ENCODE data around the genes KRT25, KRTAP3-1, KRTAP4-3, KRTAP4-2 and KRT13.

GRCh38 chr17:40141155-40141329, 705 bp downstream of the CASC3 start:
- RRBS: no CpG with 5 or more reads among the region's 1 CpG

DNA sequence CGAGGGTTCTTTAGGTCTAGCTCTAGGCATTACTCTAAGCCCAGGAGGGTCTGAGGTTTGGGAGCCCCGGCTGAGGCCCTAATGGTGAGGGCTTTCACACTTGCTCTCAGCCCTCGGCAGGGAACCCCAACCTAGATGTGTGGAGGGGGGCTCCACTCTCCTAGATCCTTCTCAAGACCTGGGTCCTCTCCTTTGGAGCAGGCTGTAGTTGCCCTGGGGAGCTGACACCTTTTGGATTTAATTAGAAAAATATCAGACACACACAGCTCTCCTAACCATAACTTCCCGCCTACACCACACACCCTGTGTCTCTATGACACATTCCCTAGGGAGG, 2.4 kb downstream of the RAPGEFL1 start:
- RRBS: no CpG with 5 or more reads among the region's 4 CpGs

DNA sequence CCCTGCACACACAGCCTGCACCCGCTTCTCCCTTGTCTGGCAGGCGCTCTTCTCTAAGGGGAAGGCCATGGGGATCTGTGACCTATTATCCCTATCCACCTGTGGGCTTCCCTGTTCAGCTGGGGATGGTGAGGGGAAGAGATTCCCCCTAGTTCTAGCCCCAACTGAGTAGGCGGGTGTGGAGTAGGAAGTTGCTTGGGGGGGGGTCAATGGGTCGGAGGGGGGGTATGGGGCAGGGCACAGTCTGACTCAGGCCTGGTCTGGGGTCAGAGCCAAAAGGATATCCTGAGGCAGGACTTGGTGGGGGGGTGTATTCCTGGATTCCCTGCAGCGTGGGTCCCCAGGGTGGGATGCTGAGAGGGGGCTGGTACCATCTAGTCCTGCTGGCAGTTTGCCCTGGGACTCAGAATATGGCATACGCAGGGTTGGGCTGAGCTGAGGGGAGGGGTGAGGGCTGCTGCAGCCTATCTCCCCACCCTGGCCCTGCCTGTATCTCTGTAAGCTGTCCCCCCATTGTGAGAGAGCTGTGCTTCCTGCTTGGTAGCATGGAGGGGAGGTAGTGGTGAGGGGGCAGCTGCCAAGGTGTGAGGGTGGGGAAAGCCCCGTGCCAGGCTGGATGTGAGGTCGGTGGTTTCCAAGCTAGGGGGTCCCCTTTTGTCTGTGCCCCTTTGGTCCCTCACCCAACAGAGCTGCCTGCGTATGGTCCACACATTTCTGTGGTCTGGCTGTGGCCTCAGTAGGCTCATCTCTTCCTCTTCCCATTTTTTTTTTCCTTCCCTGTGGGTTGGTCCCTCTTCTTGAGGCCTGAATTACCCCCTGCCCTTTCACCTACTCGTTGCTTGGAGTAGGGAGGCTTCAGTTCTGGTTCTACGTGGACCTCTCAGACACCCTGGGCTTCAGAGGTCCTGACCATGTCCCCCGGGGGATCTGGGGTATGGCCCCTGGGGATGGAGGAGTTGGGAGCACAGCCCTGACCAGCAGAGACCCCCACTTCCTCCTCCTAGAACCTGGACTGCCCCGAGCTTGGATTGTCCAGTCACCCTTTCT, 14.9 kb downstream of the RARA start:
- RRBS: no CpG with 5 or more reads among the region's 13 CpGs

DNA sequence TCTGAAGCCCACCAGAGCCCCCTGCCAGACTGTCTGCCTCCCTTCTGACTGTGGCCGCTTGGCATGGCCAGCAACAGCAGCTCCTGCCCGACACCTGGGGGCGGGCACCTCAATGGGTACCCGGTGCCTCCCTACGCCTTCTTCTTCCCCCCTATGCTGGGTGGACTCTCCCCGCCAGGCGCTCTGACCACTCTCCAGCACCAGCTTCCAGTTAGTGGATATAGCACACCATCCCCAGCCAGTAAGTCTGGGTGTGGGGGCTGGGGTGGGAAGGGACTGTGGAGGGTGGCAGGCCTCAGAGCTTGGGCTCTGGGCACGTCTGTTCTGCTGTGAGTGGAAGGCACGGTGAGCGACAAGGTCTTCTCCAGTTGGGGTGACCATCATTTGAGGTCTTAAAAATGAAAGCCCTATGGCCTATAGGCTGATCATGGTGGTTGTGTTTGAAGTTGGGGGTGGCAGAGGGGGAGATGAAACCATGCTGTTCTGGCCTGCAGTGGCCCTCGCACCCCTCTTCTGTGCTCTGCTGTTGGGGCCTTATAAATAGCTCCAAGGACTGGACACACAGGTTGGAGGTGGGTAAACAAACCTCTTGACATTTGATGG, 22.3 kb downstream of the RARA start:
- RRBS: no CpG with 5 or more reads among the region's 11 CpGs

GRCh38 chr17:40338991-40340119, 25.2 kb downstream of the GJD3 start:
- RRBS: no CpG with 5 or more reads among the region's 18 CpGs

- RRBS: no CpG with 5 or more reads among the region's 2 CpGs
Measured at GRCh38 chr17:40346885-40347276, 17.7 kb downstream of the GJD3 start.

DNA sequence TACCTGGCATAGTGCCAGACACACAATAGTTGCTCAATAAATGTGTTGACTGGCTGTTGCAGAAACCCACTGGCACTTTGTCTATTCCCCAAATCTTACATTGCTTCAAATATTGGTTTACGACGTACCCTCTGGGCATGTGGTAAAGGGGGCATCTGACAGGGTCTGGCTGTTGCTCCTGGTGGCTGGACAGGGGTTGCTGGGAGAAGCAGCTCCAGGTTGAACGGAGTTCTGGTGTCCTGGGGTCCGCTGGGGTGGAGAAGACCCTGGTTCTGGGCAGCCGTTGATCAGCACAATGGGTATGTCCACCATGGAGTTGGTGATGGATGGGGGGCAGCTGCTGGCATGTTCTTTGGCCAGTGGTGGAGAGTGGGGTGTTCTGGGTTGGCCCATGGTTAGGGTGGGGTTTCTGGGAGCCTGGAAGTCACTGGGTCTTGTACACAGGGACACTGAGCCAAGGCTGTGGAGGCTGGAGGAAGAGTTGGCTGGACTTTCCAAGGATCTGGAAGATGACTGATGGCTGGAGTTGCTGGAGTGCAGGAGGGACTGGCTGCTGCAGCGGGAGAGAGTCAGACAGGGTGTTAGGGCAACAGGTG, 14.4 kb downstream of the TNS4 start:
- RRBS: no CpG with 5 or more reads among the region's 6 CpGs

DNA sequence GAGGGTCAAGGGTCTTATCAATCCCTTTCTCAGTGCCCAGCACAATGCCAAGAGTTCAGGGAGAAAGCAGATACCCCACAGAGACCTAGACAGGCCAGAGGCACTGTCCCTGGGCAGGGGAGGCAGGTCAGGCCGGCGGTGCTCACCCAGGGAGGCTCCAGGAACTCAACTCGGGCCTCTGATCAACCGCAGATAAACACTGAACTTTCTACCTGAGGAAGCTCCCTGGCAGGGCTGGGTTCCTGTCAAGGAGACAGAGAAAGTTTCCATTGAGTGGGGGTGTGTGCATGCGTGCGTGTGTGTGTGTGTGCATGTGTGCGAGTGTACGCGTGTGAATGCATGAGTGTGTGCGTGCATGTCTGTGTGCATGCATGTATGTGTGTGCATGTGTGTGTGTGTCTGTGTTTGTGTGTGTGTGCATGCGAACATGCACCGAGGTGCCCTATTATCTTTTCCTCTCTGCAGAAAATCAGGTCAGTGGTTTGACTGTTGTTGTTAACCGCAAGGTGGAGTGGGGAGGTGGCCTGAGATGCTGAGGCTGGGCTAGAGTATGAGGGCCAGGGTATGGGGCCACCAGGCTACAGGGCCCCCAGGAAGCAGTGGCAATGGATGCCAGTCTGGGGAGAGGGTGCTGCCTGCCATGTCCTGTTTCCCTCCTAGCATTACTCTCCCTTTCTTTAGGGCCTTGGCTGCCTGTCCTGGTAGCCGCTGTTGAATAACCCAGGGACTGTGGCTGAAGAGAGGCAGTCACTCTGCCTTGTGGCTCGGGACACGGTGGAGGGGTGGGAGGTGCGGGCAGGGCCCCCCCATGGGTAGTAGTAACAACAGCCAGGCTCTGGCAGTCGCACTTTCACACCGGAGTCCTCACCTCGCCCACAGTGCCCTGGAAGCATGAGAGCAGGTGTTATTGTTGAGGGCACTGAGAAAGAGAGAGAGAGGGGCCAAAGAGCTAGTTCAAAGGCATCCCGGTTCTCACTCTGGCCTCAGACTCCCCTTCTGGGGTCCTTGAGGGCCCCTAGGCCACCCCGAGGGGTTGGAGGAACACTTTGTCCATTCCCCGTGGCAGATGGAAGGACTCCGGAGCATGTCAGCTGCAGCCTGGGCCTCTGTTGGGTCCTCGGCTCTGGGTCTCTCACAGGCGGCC, 23.9 kb downstream of the CCR7 start:
- RRBS: no CpG with 5 or more reads among the region's 26 CpGs

GRCh38 chr17:40597240-40597913, 32.1 kb upstream of the CCR7 start:
- RRBS: no CpG with 5 or more reads among the region's 6 CpGs

- RRBS: no CpG with 5 or more reads among the region's 5 CpGs
Measured at GRCh38 chr17:40755131-40755710, at the start of gene KRT25. KRT25 (minus strand) TSS chr17:40755331.

GRCh38 chr17:40819495-40819836, 2.9 kb downstream of the KRT10 start:
- RRBS: no CpG with 5 or more reads among the region's 8 CpGs

DNA sequence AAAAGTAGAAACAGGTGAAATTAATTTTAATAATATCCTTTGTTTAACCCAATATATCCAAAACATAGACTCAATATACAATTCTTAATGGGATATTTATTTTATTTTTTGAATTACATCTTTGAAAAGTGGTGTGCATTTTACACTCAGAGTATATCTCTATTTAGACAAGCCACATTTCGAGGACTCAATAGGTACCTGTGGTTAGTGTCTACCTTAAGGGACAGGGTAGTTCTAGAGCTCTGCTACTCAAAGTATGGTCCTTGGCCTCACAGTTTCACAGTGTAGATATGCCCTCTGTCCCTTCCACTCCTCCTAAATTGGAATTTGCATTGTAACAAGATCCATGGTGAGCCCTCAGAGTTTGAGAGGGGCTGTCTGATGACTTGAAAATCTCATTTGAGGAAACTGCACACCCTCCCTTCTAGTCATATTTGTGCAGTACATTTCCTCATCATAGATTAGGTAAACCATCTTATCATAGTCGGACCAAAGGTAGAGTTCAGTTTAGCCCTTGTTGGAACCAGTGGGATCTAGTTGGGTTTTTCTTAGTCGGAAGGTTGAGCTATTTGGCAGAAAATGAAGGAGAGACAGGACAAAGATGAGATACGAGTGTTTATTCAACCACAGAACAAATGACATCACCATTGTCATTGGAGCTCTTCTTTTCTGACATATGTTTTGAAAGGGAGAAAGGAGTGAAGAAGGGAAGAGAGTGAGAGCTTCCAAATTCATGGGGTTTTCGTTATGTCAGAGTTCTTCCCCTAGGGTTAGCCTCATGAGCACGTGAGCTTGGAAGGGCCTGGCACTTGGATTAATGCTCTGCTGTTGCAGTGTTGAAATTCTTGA, 15.7 kb upstream of the KRT20 start:
- RRBS: no CpG with 5 or more reads among the region's 6 CpGs

DNA sequence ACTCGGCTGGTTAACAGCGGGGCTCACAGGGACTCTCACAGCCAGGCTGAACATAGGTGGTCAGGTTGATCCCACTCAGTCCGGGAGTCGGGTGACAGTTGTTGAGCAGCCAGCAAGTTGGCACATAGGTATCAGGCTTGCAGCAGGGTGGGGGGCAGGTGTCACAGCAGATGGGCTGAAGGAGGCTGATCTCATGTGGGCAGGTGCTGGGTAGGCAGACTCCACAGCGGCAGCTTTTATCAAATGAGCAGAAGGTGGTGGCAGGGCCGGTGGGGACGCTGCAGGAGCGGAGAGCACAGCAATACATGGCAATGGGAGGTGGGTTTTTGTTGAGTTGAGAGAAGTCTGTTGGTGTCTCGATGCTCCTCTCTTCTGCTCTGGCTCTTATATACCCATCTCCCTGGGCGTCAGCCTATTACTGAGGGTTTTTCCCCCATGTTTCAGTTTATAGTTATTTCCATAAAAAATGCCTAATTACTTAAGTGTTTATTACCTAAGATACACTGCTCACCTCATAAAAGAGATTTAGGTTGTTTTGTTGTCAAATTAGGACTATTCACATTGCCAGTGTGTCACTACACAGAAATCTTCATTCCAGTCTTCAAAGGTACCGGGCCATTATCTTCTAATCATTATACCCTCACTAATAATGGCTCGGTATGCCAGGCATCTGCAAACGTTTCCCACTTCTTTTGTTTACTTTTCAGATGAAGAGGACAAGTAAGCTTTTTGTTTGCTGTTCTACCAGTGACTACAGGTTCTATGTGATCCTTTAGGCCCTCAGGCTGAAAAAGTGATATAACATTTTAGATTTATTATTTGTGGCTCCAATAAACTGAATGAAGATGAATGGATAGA, at the start of gene KRTAP3-1:
KRTAP3-1 (minus strand) TSS at position 361 of the 858 bp plus-strand sequence.
- RRBS: no CpG with 5 or more reads among the region's 13 CpGs

GRCh38 chr17:41108990-41109275, 3.7 kb downstream of the KRTAP4-9 start:
- RRBS: no CpG with 5 or more reads among the region's 1 CpG

DNA sequence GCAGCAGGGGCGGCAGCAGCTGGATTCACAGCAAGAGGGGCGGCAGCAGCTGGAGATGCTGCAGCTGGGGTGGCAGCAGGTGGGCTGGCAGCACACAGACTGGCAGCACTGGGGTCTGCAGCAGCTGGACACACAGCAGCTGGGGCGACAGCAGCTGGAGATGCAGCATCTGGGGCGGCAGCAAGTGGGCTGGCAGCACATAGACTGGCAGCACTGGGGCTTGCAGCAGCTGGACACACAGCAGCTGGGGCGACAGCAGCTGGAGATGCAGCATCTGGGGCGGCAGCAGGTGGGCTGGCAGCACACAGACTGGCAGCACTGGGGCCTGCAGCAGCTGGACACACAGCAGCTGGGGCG, 356 bp downstream of the KRTAP4-11 start:
- RRBS: no CpG with 5 or more reads among the region's 7 CpGs

DNA sequence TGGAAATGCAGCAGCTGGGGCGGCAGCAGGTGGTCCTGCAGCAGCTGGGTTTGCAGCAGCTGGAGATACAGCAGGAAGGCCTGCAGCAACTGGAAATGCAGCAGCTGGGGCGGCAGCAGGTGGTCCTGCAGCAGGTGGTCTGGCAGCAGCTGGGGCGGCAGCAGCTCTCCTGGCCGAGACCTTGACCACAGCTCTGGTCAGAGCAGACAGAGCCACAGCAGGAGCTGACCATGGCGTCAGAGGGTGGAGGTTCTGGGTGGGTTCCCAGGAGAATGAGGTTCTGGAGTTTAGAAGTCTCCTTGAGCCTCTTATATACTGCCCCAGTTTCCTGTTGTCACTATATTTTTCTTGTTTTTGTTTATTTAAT, at the start of gene KRTAP4-3:
KRTAP4-3 (minus strand) TSS at position 281 of the 367 bp plus-strand sequence.
- RRBS: no CpG with 5 or more reads among the region's 5 CpGs

GRCh38 chr17:41177998-41178353, at the start of gene KRTAP4-2:
KRTAP4-2 (minus strand) TSS chr17:41178221.
- RRBS: no CpG with 5 or more reads among the region's 3 CpGs

GRCh38 chr17:41315868-41316084, 266 bp upstream of the KRTAP17-1 start:
- RRBS: no CpG with 5 or more reads among the region's 4 CpGs

DNA sequence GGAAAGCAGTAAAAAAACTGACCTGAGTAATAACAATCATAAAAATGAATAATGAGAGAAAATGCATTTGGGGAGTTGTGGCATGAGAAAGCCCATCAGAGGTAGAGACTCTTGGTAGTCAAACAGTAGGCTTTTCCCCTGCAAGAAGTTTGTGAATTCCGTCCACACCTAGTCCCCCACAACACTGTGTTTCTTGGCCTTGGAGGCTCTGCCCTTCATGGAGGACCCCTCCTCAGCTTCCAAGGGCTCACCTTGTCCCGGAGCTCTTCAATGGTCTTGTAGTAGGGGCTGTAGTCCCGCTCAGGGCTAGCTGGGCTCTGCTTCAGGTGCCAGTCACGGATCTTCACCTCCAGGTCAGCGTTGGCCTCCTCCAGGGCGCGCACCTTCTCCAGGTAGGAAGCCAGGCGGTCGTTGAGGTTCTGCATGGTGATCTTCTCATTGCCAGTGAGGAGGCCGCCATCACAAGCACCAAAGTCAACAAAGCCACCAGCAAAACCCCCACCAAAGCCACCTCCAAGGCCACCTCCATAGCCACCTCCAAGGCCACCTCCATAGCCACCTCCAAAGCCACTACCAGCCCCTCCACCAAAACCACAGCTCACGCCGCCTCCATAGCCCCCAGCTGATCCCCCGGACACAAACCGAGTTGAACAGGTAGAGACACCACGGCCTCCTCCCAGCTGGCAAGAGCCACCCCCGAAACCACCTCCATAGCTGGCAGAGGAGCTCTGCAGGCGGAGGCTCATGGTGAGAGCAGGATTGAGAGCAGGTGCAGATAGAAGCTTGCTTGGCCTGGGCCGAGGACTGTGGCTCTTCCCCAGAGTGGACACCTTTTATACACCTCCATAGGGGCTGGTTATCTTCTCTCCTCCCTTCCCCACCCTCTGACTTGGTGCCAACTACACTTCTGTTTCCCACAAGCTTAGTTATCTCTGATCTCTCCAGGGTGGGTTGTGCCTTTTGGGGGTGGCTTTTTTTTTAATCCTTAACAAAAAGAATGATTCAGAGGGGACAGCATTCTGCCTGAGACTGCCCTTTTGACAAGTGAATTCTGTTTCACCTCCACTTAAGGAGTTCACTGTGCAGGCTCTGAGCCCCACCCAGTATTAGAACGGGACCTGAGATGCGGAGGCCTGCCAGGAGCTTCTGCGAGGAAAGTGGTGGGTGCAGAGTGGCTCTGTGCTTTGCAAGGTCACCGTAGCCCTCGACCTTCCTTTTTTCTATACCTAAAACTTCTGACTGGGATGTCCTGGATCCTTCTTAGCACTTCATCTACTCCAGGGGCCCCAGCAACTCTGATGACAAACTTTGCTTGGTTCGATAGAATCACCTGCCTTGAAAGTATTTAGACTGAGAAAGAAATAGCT, at the start of gene KRT13:
KRT13 (minus strand) TSS at position 808 of the 1,367 bp plus-strand sequence.
- RRBS: no CpG with 5 or more reads among the region's 24 CpGs

DNA sequence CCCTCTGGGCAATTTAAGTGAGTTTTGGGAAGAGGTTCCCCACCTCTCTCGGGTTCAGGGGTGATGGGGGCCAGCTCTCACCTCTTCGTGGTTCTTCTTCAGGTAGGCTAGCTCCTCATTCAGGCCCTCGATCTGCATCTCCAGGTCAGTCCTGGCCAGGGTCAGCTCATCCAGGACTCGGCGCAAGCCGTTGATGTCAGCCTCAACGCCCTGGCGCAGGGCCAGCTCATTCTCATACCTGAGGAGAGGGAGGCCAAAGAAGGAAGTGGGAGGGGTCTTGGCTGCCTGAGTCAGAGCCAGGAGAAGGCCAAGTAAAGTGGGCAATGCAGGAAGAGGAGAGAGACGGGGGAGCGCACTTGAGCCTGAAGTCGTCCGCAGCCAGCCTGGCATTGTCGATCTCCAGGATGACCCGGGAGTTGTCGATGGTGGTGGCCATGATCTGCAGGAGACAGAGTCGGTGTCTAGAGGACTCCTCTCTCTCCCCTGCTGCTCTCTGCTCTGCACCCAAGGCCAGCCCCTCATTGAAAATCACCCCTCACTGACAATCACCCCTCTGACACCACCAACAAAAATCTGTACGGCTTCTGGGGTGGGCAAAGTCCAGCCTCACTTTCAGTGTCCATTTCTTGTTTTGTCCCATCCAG, 1.8 kb downstream of the KRT15 start:
- RRBS: no CpG with 5 or more reads among the region's 17 CpGs

Data from cardiac fibroblast (primary cell).